Calu3 (cell line): ENCODE results near the genes ABI2, CTLA4, ICOS and PARD3B.

DNA sequence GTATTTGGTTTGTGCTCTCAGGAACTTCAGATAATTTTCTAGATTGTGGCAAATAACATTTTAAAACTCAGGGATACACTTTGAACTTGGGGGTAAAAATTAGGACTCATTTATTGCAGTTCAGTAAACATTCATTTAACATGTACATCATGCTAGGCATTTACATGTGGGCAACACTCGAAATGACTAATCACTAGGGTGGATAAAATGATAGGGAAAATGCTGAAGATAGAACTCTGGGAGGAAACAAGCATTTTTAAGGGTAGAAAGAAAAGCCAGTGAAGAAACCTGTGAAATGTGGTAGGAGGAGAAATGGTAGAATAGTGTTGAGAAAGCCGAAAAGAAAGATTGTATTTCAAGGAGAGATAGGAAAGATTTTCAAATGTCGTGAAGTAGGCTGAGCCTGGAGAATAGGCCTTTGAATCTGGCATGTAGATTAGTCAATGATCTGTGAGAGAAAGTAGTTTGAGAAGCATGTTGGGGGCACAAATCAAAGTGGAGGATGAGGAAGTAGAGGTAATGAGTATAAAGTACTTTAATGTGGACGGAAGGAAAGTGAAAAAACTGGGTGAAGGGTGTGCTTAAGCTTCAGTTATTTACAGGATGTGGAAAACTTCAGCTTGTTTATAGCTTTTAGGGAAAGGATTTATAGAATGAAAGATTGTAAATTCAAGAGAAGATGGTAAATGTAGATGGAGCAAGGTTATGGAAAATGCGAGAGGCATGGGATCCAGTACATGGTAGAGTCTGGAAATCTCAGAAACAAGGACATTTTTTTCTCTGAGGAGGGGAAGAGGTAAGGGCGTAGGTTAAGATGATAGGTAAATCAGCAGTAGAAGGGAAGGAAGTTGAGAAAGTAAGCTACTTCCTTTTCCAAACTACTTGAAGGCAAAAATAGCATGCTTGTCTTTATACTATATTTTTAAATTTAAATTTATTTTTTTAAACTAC, 8.1 kb downstream of the FAM117B start:
- PRO-cap, result no peak

DNA sequence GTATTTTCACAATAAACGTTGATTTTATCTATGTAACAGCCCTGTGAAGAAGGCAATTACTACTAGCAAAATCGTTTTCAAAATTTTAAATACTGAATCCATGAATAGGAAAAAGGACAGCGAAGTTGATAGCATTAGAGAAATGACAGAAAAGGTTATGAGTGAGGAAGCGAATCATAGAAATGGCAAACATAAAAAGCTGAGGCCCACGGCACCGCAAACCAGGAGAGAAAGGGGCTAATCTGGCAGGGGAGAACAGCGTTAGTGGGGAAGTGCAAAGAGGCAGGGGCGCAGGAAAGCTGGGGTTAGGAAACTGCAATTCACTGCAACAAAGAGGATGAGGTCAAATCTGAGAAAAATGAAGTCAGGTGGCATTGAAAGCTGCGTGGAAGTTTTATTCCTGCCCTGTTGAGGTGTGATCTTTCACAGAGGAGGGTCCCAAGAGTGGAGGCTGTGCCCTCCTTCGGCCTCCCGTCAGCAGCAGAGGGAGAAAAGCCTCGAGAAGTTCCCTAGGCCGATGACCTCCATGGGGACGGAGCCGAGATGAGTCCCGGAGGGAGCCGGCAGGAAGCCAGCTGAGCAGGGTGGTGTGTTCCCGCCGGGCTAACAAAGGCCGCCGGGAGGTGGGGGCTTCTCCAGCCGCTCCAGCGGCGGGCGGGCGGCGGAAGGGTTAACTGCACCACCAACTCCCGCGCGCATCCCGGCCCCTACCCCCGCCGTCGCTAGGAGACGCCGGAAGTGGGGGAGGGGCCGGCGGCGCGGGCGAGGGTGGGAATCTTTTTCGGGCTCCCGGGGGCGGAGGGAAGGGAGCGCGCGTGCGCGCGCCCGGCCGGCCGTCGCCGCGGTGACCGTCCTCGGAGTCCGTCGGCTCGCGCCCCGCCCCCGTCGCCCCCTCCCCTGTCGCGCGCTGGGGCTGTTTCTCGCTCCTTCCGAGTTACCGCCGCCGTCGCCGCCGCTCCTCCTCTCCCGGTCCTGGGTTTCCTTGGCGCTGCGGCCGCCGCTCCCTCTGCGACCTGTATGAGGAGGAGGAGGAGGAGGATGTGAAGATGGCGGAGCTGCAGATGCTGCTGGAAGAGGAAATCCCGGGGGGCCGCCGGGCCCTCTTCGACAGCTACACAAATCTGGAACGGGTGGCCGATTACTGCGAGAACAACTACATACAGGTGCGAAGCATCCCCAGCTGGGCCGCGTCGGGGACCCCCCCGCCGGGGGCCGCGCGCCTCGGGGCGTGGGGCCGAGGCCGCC, at the start of gene ABI2:
ABI2 (plus strand) TSS at position 926 of the 1,245 bp plus-strand sequence.
- PRO-cap, result bidirectional peak, plus-strand start at position 926 of the sequence, minus-strand start at position 724 of the sequence

DNA sequence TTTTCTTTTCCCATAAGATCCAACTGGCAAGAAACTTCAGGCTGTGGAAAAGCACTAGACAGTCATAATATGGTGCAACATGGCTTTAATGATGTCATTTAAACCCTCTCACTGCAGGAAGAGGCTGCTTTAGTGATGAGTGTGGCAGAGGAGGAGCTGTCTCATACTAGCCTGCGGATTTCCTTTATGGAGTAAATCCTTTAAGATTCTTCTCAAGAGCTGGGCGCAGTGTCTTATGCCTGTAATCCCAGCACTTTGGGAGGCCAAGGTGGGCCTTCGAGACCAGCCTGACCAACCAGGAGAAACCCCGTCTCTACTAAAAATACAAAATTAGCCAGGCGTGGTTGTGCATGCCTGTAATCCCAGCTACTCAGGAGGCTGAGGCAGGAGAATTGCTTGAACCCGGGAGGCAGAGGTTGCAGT, 83.2 kb upstream of the CD28 start:
- PRO-cap, result no peak

DNA sequence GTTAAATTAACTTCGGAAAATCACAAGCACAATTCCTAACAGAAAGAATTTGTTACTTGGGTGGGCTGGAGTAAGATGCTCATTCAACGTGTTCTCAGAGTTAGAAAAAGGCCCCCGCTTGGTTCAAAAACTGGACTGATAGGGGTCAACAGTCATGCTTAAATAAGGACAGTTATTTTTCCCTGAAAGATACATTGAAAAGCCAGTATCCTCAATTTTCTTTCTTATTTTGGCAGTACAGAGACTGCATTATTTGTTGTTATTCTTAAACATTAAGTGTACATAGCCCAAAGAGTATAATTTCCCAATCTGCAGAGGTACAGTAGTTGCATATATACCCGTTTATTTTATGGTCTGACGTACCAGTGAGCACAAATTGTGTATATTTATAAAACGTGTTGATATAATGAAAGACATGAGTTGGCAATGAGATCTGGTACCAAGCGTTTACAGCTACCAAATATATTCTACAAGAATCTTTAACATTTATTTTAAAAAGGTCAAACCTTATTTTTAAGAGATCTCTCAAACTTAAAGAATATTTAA, 1.5 kb downstream of the CD28 start:
- PRO-cap, result no peak

DNA sequence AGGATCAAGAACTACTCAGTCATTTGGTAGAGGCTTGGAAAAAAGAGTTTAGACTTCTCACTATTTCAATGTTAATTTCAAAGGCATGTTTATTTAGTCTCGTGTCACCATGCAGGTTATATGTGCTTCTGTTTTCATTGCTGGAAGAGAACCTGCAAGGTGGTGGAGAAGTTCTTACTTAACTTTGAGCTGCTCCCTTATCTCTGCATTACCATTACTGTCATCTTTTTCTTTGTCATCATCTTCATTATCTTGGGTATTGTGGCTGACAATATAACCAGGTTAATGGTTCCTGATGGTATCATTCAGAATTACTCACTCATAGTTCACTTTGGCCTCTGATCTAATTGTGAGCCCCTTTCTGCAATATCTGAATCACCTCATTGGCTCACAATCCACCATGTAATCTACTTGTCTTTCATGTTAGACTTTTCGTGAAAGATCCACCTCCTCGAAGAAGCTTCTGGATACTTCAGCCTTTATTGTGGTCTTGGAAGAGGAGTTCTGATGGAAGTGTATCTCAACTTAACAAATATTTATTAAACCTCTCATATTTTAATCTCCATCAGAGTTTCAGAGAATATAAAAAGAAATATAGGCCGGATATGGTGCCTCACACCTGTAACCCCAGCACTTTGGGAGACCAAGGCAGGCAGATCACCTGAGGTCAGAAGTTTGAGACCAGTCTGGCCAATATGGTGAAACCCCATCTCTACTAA, 5.0 kb downstream of the CD28 start:
- PRO-cap, result no peak

DNA sequence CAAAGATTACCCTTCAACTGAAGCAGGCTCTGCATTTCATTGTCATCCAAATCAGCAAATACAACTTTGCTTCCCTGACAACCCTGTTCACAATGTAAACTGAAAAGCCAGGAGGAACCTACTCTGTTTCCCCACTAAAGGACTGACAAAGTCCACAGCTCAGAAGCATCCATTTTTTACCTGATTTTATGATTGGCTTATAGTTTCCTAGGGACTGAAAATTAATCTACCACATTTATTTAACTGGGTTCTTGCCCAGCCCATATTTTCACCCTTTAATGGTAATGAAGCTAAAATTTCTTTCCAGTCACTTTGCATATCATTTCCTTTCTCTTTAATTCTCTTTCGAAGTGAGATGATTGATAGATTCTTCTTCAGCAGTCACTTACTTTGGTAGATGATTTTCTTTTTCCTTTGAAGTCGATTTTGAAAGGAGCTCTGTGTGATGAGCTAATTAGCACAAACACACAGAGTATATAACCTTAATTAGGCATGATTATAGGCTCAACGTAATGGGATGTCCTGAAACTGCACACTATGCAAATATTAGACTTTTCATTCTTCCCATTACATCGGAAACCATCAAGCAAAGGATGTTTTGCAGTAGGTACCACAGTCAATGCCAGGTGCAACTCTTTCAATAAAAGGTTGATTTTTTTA, 6.5 kb upstream of the CTLA4 start:
- PRO-cap, result no peak

- PRO-cap, result no peak
Measured at GRCh38 chr2:203867330-203868002, at the start of gene CTLA4. CTLA4 (plus strand) TSS chr2:203867771.

GRCh38 chr2:203869888-203870252, 2.3 kb downstream of the CTLA4 start:
- PRO-cap, result no peak

DNA sequence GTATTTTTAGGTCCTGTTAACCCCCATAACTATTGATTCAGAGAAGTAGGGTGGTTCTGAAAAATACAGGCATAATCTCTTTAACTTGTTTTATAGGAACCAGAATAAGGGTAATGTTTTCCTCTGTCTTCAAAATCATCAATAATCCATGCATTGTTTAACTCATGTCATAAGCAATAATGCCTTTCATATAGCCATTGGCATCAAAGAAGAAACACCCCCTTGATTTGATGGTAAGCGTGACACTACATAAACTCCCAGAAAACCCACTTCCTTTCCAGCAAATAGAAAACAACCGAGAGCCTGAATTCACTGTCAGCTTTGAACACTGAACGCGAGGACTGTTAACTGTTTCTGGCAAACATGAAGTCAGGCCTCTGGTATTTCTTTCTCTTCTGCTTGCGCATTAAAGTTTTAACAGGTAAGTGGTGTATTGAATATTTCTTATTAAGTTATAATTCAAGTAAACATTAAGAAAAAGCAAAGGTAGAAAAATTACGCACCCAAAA, at the start of gene ICOS:
ICOS (plus strand) TSS at position 312 of the 509 bp plus-strand sequence.
- PRO-cap, result no peak

- PRO-cap, result no peak
Measured at GRCh38 chr2:204508534-204509046, 36.7 kb upstream of the PARD3B start.

GRCh38 chr2:204545158-204545563, at the start of gene PARD3B:
PARD3B (plus strand) TSS chr2:204545475.
- PRO-cap, result bidirectional peak, plus-strand start at chr2:204545179, minus-strand start at chr2:204545241; bidirectional peak, plus-strand start at chr2:204545488, minus-strand start at chr2:204545447

DNA sequence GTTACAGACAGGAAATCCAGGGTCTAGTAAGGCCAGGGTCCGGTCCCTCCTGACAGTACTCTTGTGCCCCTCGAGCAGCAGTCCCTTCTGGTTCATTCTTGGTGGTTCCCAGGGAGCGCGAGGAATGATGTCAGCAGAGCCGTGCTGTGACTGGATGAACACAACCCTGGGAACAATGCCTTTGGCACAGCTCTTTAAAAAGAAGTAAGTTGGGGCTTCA, 33.9 kb downstream of the PARD3B start:
- PRO-cap, result no peak

- PRO-cap, result no peak
Measured at GRCh38 chr2:204670334-204670533, 125.0 kb downstream of the PARD3B start.

DNA sequence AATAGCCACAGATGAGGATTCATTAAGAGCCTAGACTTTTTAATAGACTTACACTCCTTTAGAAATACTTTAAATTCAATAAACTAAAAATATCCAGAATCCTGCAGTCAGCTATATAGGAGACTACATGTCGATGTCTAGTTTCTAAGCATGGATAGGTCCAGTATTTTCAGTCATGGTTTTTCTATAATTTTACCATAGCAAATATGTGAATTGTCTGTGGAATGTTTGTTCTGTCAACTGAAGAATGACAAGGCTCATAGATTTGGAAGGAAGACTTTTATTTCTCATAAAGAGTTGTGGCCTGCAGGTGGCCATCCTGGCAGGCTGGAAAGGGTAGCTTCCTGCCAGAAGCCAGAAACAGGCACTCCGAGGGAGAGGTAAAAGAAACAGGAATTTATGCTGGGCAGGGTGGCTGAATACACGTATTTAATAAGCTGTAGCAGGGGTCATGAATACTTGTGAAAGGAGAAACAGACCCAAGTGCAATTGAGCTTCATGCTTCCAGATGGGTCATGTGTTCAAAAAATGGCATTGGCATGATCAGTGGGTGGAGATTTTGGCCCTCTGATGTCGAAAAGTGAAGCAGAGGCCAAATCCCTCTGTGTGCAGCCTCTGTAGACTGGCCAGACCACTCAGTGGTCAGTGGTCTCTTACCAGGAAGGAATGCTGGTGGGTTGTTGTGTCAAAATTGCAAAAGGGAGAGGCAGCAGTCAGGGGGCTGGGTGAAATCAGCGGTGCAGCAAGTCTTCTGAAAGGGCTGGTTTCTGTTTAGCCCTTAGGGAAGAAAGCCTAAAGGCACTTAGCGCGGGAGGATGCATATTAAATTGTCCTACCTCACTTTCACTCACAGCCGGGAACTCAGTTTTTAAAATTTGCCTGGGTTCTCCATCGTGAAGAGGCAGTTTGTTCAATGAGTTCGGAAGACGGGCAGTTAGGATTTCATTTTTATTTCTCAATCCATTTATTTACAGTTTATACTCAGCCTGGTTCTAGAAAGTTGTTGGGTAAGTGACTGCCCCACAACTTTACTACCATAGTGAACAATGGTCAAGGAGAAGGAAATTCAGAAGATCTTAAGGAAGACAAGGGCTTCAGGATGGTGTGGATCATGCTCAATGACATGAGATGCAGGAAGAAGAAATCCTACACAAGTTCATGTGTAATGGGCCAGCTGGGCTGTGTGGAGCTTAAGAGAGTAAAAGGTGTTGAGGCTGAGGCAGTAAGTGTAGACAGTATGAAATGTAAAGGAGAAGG, 182.4 kb downstream of the PARD3B start:
- PRO-cap, result no peak

GRCh38 chr2:204753789-204754220, 208.5 kb downstream of the PARD3B start:
- PRO-cap, result no peak

DNA sequence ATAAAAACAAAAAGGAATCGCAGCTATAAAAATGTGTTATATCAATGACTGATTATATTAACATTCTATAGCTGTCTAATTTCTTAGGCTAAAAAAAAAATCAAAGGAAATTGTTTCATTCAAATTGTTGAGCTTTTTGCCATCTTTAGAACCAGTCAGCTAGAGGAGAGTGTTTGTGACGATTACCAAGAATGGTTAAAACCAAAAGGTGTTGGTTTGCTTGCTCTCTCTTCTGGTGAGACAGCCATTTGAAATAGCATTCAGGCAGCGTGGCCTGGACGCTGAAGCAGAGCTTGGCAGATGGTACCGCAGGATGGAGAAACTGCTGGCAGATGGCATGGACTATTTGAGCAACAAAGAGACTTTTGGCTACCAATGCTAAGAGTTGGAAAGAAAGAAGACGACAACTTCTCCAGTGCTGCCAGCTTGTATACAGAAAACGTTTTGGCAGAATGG, 314.9 kb downstream of the PARD3B start:
- PRO-cap, result no peak

GRCh38 chr2:204913746-204914345, 368.6 kb downstream of the PARD3B start:
- PRO-cap, result no peak

GRCh38 chr2:205332147-205332519, 350.2 kb upstream of the NRP2 start:
- PRO-cap, result no peak

GRCh38 chr2:205568297-205568803, 114.0 kb upstream of the NRP2 start:
- PRO-cap, result no peak

GRCh38 chr2:205616431-205616793, 65.9 kb upstream of the NRP2 start:
- PRO-cap, result no peak